SK-MEL-5 (cell line): ENCODE measurements around a stretch of chr4.

DNA sequence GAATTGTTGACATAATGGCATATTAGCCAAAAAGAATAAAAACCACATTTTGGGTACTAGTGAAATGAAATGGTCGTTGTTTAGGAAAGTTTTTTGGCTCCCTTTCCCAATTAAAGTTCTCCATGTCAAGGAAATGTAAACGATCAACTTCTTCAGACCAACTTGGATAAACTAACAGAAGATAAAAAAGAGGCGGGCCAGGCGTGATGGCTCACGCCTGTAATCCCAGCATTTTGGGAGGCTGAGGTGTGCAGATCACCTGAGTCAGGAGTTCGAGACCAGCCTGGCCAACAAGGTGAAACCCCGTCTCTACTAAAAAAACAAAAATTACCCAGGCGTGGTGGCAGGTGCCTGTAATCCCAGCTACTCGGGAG lies 60.2 kb downstream of the TBC1D9 start:
RAMPAGE:
- cytosol, long total RNA, result no peak
- long total RNA, result no peak
- nucleus, long total RNA, result no peak

DNA sequence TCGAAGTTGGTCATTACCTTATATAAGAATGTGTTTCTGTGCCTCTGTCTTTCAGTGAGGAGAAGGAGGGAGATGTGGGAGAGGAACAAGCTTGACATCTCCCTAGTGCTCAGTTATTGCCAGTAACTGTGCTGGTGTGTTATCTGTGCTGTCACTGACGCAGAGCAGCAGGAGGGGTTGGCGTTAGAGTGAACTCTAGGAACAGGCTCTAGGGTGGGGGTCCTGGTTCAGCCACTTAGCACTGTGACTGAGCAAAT lies 34.0 kb upstream of the TBC1D9 start:
RAMPAGE:
- cytosol, long total RNA, result no peak
- long total RNA, result no peak
- nucleus, long total RNA, result no peak

GRCh38 chr4:140856607-140857290 lies 100.6 kb upstream of the TBC1D9 start:
RAMPAGE:
- cytosol, long total RNA, result no peak
- long total RNA, result no peak
- nucleus, long total RNA, result no peak

DNA sequence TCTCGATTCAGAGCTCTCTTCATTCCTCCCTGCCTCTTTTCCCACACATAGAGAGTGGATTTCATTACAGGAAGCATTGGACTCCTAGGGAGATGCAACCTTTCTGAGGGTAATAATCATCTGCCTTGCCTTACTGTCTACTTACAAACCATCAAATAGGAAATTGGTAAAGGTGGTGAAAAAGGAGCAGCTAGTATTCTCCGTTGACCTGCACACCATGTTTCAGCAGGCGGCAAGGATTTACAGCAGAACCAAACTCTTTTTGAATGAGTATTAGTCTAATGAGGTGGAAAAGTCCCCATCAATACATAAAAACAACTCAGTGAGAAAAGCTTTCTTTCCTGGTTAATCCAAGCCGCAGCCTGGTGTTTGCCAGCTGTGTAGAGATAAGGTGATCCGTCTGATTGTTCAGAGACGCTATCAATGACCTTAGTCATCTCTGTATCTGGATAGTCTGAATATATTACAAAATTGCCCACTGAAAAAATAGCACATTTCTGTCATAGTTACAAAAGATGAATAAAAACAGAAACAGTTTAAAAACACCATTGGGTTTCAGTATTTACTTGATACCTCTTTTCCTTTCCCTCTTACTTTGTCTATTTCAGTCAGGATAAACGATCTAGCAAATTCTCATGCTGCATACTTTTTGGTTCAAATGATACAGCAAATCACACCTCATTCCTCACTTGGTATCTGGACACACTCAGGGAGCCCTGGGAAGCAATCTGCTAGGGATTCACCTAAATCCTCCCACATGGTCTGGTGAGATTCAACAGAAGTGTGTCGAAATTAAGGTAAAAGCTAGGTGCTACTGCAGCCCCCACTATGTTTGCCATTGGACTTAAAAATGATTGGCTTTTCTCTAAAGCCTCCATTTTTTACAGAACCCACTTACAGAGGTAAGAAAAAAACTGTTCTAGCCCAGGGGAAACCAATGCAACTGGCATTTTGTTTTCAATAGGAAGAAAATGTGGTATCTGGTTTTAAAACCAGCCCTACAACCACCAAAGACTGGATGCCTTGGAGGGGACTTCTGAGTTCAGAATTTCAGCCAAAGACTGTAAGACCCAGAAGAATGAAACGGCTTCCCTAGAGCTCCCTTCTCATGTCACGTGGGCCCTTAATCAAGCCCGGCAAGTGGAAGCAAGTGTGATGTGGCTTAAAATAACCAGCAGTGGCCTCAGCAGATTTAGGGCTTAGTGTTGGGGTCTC lies 110.6 kb upstream of the TBC1D9 start:
RAMPAGE:
- cytosol, long total RNA, result no peak
- long total RNA, result no peak
- nucleus, long total RNA, result no peak

RAMPAGE:
- cytosol, long total RNA, result no peak
- long total RNA, result no peak
- nucleus, long total RNA, result no peak
Observed at GRCh38 chr4:141027247-141027864, 105.9 kb downstream of the RNF150 start.

DNA sequence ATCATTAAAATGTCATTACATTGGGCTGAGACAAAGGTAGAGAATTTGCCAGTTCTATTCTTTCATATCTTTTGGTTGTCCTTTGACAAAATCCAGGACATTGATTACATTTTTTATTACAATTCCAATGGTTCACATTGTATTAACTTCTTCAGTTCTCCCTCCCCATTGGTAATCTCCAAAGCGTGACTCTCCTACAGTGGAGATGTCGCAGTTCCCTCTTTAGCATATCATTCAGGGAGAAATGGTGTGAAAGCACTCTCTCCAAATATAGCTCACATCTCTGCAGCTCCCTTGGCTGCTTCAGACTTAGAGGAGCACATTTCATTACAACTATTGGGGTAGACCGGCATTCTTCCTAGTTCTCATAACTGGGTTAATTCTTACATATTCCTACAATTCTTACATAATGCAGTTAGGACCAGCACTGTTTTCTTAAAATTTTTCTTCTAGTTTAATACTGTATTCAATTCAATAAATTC lies 25.4 kb downstream of the RNF150 start:
RAMPAGE:
- cytosol, long total RNA, result no peak
- long total RNA, result no peak
- nucleus, long total RNA, result no peak

DNA sequence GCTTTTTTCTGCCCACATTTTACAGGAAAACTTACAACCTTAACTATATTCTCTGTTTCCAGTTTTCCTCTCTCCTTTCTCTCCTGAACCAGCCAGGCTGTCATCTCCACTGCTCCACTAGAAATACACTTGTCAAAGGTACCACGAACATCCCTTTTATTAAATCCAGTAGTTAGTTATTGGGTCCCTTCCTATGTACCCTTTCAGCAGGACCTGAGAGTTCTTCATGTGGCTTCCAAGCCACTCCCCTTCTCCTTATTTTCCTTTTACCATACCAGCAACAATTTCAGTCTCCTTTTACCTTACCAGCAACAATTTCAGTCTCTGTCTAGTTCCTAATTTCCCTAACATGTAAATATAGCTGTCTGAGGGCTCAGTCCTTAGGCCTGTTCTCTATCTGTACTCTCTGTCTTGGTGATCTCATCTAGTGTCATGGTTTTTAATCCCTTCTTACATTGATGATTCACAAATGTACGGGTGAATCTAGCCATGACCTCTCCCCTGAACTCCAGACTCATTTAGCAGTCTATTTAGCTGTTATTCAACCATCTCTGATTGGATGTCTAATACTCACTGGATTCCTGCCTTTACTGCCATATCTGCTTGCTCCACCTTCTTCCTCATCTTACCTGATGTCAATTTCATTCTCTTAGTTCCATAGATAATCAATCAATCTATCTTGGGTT lies 7.1 kb downstream of the IL15 start:
RAMPAGE:
- cytosol, long total RNA, result no peak
- long total RNA, result no peak
- nucleus, long total RNA, result no peak

RAMPAGE:
- cytosol, long total RNA, result no peak
- long total RNA, result no peak
- nucleus, long total RNA, result no peak
Observed at GRCh38 chr4:142380191-142380721, 465.8 kb downstream of the INPP4B start.

DNA sequence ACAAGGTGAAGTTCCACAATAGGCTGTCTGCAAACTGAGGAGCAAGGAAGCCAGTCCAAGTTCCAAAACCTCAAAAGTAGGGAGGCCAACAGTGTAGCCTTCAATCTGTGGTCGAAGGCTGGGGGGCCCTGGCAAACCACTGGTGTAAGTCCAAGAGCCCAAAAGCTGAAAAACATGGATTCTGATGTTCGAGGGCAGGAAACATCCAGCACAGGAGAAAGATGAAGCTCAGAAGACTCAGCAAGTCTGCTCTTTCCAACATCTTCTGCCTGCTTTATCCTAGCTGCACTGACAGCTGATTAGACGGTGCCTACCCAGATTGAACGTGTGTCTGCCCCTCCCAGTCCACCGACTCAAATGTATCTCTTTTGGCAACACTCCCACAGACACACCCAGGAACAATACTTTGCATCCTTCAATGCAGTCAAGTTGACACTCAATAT lies 285.6 kb downstream of the INPP4B start:
RAMPAGE:
- cytosol, long total RNA, result start-site peak on the minus strand centred at position 298 of the sequence, 128 bp wide, 110 and 70 reads in 2 replicates
- long total RNA, result start-site peak on the minus strand centred at position 289 of the sequence, 108 bp wide, 60 and 53 reads in 2 replicates
- nucleus, long total RNA, result start-site peak on the minus strand centred at position 276 of the sequence, 59 bp wide, 329 and 121 reads in 2 replicates

RAMPAGE:
- cytosol, long total RNA, result no peak
- long total RNA, result no peak
- nucleus, long total RNA, result no peak
Observed at GRCh38 chr4:142847089-142847439, 963 bp upstream of the INPP4B start.

RAMPAGE:
- cytosol, long total RNA, result no peak
- long total RNA, result no peak
- nucleus, long total RNA, result no peak
Observed at GRCh38 chr4:143362280-143362909, 25.7 kb downstream of the GAB1 start.

RAMPAGE:
- cytosol, long total RNA, result no peak
- long total RNA, result no peak
- nucleus, long total RNA, result no peak
Observed at GRCh38 chr4:143369559-143370317, 33.1 kb downstream of the GAB1 start.

DNA sequence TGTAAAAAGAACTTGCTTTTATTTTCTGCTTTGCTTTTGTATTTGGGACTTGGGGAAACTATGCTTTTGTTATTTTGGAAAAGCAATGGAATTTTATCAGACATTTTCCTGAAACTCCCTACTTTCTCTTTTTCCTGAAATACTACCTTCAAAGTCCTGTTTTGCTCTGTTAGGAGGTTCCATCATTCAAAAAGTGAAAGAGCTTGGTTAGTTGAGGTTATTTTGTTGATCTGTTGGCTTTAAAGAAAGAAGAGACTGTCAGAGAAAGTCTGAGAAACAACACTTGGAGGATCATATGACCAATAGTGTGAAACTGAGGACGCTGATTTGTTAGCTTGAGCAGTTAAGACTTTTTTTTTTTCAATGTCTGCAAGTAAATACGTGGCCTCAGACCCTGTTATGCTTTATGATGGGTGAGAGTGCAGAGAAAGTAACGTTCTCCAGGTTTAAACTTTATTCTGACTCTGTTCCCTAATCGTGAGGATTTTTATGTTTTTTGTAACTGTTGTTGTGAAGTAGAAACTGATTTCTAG lies 45.8 kb downstream of the GAB1 start:
RAMPAGE:
- cytosol, long total RNA, result no peak
- long total RNA, result no peak
- nucleus, long total RNA, result no peak

GRCh38 chr4:143512843-143513177 lies 692 bp upstream of the SMARCA5 start:
RAMPAGE:
- cytosol, long total RNA, result no peak
- long total RNA, result no peak
- nucleus, long total RNA, result no peak

RAMPAGE:
- cytosol, long total RNA, result no peak
- long total RNA, result no peak
- nucleus, long total RNA, result no peak
Observed at GRCh38 chr4:143517179-143517785, 3.8 kb downstream of the SMARCA5 start.

RAMPAGE:
- cytosol, long total RNA, result no peak
- long total RNA, result no peak
- nucleus, long total RNA, result no peak
Observed at GRCh38 chr4:145137350-145138391, 39.6 kb downstream of the ABCE1 start.

GRCh38 chr4:145179089-145180094 lies 997 bp downstream of the OTUD4 start:
RAMPAGE:
- cytosol, long total RNA, result no peak
- long total RNA, result no peak
- nucleus, long total RNA, result no peak

RAMPAGE:
- cytosol, long total RNA, result no peak
- long total RNA, result no peak
- nucleus, long total RNA, result no peak
Observed at GRCh38 chr4:145735476-145735723, 55.5 kb downstream of the C4orf51 start.

DNA sequence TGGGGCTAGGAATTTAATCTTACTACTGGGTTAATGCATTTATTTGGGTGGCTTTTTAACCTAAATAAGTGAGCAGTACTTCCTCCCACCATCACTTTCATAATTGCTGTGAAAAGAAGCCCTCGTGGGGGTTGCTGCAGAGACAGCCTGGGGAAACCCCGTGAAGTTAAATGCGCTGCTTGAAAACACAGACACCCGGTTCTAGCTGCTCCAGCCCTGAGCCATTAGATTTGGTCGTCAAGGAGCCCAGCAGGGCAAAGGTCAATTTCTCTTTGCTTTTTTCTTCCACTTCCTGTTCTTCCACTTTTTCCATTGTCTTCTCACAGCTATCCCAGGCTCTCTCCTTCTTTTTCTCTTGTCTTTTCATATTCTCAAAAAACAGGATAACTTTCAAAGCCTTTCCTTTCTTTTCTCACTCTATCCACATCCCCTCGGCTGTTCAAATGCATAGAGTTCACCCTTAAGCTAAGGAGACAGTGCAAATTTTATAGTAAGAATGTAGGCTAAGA lies 91.4 kb upstream of the ZNF827 start:
RAMPAGE:
- cytosol, long total RNA, result no peak
- long total RNA, result no peak
- nucleus, long total RNA, result no peak

DNA sequence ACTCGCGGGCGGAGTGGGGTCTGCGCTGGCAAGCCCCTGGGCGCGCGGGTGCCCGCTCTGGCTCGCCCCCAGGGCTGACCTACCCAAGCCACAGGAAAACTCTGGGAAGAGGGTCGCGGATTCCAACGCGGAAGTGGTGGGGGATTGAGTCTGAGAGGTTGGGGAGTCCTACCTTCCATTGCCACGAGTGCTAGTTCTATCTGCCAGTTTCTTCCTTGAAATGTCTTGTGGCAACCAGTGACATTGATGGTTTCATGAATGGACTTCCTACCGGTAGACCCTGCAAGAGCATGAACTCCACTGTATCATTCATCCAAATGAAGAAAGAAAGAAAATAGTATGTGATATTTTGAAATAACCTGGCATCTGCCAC lies 1.0 kb upstream of the SLC10A7 start:
RAMPAGE:
- cytosol, long total RNA, result no peak
- long total RNA, result no peak
- nucleus, long total RNA, result no peak